ENCODE data around the genes CD2AP, PTCHD4, CRISP1 and TFAP2D.

DNA sequence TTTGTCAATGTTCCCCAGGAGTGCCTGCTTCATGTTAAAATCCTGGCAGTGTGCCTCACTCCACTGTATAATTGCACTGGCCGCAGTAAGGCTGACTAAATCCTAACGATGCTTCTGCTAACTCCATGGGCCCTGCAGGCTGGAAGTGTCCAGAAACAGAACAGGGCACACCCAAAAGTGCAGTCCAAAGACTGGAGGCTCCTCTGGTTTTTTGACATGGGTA, 41.5 kb upstream of the ADGRF1 start:
- PRO-cap, 2 experiments, result no peak in any of the 2 experiments

- PRO-cap, 2 experiments, result no peak in any of the 2 experiments
These were observed 121.2 kb downstream of the TNFRSF21 start for GRCh38 chr6:47188410-47189075.

- PRO-cap, 2 experiments, result no peak in any of the 2 experiments
These were observed 75.4 kb downstream of the TNFRSF21 start for GRCh38 chr6:47234072-47234955.

GRCh38 chr6:47308418-47308760, 1.3 kb downstream of the TNFRSF21 start:
- PRO-cap, 2 experiments, result no peak in any of the 2 experiments

DNA sequence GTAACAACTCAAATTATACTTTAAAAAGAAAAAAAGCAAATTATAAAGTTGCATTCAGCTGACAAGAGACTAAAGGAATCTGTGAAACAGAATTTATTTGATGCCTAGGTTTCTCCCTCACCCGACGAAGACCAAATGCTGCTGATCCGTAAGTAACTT, 545 bp upstream of the CD2AP start:
- PRO-cap, 2 experiments, result no peak in any of the 2 experiments

GRCh38 chr6:47477324-47477857, at the start of gene CD2AP:
CD2AP (plus strand) TSS chr6:47477789.
- PRO-cap, 2 experiments, result peak in 1 of 2 experiments; most common plus-strand start chr6:47477746 (in 1); most common minus-strand start chr6:47477666 (in 1)

DNA sequence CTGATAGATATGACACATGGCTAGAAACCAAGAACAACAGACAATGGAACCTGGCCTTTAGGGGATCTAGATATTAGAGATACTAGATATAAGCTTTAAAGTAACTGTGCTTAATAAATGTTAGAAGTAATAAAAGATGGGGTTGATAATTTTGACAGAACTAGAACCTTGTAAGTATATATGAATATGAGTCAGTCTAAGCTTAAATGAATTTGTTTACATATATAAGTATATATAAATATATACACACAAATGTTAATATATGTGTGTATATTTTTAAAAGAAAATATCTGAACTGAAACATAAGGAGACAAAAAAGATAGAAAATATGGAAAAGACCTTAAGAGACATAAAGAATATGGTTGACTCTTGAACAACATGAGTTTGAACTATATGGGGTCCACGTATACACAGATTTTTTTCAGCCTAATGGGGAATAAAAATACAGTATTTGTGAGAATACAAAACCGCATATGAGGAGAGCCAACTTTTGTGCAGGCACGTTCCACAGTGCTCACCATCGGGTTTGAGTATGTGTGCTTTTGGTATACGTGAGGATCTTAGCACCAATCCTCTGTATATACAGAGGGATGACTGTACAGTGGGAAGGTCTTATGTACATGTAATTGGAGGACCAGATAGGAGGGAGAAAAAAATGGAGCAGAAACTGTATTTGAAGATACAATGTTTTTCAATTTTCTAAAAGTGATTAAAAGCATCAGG, 108.1 kb upstream of the ADGRF4 start:
- PRO-cap, 2 experiments, result no peak in any of the 2 experiments

GRCh38 chr6:48110855-48111521, at the start of gene PTCHD4:
PTCHD4 (minus strand) TSS chr6:48111197.
- PRO-cap, 2 experiments, result no peak in any of the 2 experiments

DNA sequence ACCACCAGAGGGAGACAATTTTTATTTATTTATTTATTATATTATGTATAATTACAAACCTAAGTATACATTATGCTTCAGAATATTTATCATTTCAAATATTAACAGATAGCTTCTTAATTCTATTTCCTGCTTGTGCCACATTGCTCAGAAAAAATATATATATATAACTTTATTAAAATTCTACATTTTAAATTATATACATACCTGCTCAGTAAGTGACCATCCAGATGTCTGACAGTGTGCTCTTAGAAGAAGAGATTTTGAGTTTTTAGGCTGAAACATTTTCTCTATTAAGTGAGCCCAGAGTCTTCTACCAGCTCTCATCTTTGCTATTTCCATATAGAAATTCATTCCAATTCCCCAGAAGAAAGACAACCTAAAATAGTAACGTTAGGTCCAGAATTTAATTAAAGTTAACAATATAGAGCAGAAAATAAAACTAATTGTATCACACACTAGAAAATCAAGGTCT, 9.6 kb downstream of the MMUT start:
- PRO-cap, 2 experiments, result no peak in any of the 2 experiments

GRCh38 chr6:49541756-49542304, 8.6 kb upstream of the C6orf141 start:
- PRO-cap, 2 experiments, result no peak in any of the 2 experiments

- PRO-cap, 2 experiments, result no peak in any of the 2 experiments
These were observed at the start of gene CRISP1 for GRCh38 chr6:49866389-49866895. CRISP1 (minus strand) TSS chr6:49866535.

- PRO-cap, 2 experiments, result no peak in any of the 2 experiments
These were observed at the start of gene TFAP2D for GRCh38 chr6:50713375-50713677. TFAP2D (plus strand) TSS chr6:50713526.

- PRO-cap, 2 experiments, result no peak in any of the 2 experiments
These were observed 31.7 kb downstream of the TFAP2B start for GRCh38 chr6:50850155-50850990.

DNA sequence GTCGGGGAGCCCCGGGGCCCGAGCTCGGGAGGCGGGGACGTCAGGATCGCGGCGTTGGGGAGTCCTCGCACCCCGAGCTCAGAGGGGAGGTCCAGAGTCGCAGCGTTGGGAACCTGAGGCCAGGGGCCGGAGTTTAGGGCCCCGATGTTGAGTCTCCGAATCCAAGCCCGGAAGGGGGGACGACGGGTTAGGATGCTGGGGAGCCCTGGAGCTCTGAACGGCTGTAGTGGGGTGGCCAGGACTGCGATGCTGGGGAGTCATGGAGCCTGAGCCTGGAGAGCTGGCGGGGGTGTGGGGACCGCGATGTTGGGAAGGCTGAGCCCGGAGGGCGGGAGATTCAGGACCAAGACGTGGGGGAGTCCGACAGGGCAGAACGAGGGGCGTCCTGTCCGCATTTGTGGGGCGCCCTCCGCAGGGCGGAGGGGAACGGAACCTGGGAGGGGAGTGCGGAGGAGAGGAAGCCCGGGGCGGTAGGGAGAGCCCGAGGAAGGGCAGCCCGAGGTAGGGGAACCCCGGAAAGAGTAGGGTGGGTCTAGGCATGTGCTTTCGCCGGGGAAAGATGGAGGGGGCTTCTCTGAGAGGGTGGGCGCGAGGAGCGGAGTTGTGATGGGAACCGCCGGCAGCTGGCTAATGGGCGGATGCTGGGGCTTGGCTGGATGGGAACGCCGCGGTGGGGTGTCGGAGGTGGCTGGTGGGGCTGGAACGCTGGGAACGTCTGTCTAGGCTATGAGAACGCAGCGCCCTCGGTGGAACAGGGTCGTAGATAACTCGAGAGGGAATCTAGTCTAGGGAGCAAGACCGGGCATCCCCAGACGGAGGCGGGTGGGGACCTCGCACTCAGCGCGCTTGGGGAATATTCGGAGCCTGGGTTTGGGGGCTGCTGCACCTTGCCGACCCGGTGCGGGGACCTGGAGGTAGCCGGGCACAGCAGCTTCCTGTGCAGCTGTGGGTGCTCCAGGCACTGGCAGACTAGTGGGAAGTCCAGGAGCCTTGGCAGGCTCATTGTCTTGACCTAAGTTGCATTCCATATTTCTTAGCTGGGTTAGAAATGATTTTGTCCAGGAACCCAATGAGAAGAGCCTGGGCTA, 699 bp downstream of the PAQR8 start:
- PRO-cap, 2 experiments, result peak in 1 of 2 experiments; most common plus-strand start position 811 of the sequence (in 1); most common minus-strand start position 632 of the sequence (in 1)

GRCh38 chr6:52370183-52370686, 8.3 kb downstream of the PAQR8 start:
- PRO-cap, 2 experiments, result no peak in any of the 2 experiments

- PRO-cap, 2 experiments, result no peak in any of the 2 experiments
These were observed 26.1 kb upstream of the EFHC1 start for GRCh38 chr6:52393587-52394899.

DNA sequence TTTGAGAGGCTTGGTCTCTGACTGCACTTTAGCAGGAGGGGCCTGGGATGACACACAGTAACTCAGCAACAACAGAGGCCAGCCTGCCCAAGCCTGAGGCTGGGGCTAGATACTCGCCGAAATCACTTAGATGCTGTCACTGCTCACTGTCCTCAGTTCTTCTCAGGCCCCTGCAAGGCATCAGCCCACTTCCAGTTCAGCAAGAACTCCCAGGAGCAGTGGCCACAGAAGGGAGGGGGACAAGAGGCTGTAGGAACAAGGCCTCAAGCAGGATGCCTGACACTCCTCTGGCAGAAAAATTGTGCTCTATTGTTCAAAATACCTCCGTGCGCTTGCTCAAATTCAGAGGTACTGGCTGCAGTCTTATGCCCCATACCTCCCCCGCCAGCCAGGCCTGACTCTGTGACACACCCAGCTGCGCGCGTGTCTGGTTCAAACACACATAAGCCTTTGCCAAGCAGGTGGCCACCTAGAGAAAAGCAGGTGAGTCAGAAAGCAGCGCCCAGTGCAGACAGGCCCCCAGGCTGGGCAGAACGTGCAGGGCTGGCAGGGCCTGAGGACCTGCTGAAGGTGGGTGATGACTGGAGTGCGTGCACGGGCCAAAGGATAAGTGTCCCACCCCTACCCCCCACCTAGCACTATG, 73.2 kb downstream of the TRAM2 start:
- PRO-cap, 2 experiments, result no peak in any of the 2 experiments

DNA sequence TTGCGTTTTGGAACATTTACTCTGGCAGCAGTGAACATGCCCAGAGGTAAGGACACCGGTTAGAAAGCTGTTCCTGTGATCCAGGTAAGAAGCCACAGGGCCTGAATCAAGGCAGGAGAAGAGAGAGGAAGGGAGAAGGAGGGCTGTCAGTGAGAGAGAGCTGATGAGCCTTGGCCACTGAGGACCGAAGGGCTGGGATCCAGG, 58.5 kb downstream of the TRAM2 start:
- PRO-cap, 2 experiments, result no peak in any of the 2 experiments

DNA sequence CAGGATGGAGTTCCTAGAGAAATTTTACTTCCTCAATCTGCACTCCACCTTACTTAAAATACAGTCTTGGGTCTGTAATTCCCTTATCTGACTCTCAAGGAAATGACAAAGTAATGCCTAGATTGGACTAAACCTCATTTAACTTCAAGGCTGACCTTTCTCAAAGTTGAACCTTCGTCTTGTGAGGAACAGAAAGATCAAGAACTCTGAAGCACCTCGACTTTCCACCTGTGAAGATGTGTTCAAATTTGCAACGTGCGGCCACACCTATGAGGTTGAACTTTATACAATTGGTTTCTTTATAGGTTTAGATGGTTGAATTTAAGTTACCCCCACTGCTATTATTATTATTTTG, 1.2 kb upstream of the TRAM2 start:
- PRO-cap, 2 experiments, result no peak in any of the 2 experiments

DNA sequence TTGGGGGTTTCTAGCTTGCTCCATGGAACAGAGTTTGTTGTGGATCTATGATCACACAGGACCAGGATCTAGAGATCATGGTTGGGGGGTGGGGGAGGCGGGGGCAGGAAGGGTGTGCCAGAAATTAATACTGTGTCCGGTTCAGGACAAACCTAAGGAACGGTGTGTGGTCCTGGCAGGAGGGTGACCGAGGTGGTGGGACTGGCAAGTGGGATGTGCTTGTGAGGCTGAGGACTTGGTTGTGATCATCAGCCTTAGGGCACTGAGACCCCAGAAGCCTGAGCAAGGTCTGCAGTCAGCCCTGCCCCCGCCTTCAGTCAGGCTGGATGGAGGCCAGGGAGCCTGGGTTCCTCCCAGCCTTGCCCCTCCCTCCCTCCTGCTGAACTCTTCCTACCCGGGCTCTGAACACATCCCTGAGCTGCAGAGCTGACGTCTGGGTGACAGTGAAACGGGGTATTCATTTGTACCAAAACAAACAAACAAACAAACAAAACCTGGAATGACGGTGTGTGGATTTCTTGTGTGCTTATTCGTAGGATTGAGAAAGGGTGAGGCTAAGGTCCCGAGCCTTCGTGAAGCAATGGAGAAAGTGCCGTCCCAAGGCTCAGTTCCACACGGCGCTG, 27.7 kb downstream of the GSTA3 start:
- PRO-cap, 2 experiments, result no peak in any of the 2 experiments

Data from cerebral cortex (tissue), 2 donors.